Metastatic Lung Carcinoma in the Adrenal Gland (tissue), 1 donor: ENCODE results near the genes THEM4, CRNN, C1orf68, KPRP, IVL and SPRR1B.

- PRO-cap, result no peak
These were observed 28.2 kb downstream of the PSMB4 start for GRCh38 chr1:151427336-151428131.

DNA sequence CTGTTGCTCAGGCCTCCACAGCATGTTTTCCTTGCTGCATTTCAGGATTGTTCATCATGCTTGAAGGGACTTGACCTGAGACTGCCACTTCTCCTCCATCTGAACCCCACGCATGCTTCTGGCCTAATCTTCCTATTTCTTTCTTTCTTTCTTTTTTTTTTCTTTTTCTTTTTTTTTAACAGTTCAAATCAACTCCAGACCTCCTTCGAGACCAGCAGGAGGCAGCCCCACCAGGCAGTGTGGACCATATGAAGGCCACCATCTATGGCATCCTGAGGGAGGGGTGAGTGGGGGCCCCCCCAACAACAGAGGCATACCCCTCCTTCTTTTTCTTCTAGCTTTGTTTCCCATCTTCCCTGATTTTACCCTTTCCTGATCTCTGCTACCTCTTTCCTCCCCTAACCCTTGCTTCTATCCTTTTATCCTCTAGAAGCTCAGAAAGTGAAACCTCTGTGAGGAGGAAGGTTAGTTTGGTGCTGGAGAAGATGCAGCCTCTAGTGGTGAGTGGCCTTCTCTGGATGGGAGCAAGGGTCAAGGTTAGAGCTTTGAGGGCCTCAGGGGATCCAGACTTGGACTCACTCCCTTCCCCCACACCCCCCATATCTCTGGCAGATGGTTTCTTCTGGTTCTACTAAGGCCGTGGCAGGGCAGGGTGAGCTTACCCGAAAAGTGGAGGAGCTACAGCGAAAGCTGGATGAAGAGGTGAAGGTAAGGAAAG lies 9.0 kb downstream of the CGN start:
- PRO-cap, result no peak

DNA sequence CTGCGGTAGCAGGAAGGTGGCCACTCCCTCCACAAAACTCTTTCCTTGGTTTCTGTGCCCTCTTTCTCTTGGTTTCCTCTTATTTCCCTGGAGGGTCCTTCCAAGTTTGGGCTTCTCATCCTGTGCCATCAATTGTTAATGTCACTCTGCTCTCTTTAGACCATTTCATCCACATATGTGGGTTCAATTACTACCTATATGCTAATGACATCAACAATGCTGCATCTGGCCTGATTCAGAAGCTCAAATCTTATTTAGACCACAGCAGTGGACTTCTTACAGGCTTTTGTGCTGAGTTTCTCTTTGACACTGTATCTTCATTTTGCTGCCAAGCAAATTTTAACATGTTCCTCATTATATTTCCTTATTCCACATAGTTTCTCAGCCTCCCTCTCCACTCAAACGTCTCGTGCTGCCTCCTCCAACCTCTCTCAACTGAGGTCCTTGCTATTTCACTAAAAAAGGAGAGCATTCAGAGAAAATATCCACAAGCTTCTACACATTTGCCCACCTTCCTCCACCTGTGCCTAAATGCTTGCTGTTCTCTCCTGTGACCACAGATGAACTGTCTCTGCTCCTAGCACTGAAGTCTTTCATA lies 6.6 kb downstream of the TDRKH start:
- PRO-cap, result no peak

GRCh38 chr1:151790079-151790278 lies 321 bp downstream of the TDRKH start:
- PRO-cap, result no peak

GRCh38 chr1:151815457-151815882 lies 10.3 kb upstream of the LINGO4 start:
- PRO-cap, result no peak

DNA sequence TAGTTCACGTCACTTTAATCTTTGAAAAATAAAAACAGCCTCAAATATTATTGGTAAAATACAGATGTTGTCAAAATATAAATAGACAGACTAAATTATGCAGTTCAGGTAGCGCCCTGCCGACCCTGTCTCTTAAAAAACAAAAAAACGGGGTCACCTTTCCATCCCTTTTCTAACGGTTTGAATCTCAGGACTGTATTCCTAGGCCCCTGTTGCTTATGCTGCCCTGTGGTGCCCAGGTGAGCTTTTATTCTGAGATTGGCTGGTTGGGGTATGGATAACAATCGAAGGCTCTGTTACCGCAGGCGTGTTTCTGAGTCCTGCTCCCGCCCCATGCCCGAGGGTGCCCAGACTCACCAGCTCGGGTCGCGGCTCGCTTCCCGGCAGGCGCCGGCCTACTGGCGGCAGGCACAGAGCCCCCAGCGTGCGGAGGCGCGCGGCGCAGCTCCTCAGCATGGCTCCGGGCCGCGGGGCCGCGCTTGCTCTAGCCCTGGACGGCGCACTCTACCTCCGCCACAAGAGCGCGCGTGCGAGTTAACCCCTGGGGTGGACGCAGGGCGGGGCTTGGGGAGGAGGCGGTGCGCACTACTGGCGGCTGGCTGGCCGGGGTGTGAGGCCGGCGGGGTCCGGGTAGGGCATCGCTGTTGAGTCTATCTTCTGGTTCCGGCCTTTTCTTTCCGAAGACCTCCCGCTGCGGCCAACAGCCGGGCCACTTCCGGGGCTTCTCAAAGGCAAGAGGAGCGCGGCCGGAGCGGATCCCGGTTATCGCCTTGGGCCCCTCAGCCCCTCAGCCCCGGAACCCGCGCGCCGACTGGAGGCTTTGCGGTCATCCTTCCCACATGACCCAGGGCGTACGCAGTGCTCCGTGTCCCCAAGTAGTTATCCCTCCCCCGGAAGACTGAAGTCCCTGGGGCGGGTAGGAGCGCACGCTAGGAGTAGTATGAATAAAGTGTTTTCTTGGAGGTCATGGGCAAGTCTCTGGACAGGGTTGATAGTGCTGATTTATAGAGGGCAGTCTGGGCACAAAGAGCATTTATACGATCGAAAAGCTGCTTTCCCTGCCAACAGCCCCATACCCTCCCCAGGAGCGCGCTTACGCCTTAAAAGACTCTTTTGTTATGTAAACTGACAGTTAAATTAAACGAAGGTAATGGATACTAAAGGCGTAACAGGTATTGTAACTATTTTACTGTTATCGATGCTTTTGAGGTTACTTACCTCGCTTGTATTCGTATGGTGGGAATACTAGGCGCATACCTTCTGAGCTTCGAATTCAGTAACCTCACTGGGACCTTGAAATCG lies at the start of gene THEM4:
Gene THEM4, minus strand, starts transcription at position 509 of the 1,302 bp plus-strand sequence.
- PRO-cap, result bidirectional peak, plus-strand start at position 613 of the sequence, minus-strand start at position 506 of the sequence; bidirectional peak, plus-strand start at position 895 of the sequence, minus-strand start at position 813 of the sequence

DNA sequence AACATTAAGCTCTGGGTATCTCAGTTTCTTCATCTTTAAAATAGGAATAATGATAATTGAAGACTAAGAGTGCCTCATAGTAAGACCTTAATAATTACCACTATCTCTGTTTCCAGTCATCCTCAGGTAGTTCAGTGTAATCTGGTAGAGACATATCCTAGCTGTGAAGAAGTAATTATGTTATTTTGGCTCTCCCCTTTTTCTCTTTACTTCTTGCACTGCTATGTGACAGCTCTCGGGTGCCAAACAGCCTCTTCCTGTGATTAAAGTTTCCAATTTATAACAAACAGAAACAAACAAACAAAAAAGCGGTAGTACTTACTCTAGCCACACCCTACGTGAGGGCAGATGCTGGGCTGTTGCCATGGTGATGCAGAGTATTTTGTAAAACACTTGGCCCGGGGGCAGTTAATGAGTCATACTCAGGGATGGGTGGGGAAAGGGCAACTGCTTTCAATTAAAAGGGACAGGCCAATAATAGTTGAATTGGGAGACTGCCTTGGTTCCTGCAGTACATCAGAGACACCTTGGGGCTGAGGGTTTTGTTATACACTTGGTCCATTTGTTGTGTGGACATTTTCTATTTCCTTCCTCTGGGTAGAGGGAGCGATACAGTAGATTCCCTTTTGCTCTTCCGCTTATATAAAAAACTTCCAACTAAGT lies 36.4 kb upstream of the THEM4 start:
- PRO-cap, result no peak

GRCh38 chr1:151988576-151988989 lies 5.1 kb downstream of the S100A10 start:
- PRO-cap, result no peak

DNA sequence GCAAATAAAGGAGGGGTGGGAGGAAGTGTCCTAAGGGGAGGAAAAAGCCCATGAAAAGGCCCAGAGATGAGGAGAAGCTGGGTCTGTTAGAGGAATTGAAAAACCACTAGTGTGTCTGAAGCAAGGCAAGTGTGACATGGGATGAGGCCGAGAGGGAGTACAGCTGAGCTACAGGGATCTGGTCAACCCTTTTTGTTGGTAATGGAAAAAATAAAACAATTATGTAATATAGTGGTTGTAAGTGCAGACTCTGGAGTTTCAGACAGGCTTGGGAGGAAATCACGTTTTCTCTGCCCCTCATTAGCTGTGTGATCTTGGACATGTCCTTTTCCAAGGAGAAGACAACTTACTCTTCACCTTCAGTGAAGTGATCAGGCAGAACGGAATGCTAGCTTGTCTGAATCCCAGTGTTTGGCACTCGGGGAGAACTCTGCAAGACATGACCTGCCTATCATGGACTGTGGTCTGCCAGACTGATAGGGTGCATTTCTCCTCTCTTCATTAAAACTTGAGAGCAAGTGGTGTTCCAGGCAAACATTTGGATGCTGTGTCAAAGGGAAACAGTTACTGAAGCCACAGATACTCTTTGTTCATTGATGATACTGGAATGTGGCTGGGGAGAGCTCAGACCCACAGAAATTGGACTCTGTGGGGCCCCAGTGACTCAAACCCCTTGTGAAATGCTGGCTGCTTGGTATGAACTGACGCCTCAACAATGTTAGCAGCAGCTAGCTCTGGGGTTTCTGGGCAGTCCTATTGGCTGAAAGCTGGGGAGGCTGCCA lies 7.6 kb upstream of the S100A10 start:
- PRO-cap, result no peak

DNA sequence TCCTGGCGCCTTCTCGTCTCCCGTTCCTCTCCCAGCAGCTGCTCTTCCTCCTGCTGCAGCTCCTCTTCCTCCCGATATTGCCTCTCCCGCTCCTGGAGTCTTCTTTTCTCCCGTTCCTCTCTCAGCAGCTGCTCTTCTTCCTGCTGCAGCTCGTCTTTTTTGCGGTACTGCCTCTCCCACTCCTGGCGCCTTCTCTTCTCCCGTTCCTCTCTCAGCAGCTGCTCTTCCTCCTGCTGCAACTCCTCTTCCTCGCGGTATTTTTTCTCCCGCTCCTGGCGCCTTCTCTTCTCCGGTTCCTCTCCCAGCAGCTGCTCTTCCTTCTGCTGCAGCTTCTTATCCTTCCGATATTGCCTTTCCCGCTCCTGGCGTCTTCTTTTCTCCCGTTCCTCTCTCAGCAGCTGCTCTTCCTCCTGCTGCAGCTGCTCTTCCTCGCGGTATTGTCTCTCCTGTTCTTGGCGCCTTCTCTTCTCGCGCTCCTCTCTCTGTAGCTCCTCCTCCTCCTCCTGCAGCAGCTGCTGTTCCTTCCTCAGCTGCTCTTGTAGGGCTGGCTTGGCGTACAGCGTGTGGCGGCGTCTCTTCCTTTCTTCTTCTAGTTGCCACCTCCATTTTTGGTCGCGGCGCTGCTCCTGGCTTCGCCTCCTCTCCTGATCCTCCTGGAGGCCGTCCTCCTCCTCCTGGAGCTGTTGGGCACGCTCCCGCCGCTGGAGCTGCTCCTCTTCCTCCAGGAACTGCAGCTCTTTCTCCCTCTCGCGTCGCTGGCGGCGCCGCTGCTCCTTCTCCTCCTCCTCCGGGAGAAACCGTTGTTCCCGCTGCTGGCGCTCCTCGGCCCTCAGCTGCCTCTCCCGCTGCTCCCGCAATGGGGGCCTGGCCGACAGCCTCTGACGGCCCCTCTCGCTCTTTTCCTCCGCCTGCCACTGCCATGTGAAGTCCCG lies 5.0 kb downstream of the TCHH start:
- PRO-cap, result no peak

- PRO-cap, result no peak
These were observed 3.7 kb downstream of the TCHH start for GRCh38 chr1:152111368-152112064.

DNA sequence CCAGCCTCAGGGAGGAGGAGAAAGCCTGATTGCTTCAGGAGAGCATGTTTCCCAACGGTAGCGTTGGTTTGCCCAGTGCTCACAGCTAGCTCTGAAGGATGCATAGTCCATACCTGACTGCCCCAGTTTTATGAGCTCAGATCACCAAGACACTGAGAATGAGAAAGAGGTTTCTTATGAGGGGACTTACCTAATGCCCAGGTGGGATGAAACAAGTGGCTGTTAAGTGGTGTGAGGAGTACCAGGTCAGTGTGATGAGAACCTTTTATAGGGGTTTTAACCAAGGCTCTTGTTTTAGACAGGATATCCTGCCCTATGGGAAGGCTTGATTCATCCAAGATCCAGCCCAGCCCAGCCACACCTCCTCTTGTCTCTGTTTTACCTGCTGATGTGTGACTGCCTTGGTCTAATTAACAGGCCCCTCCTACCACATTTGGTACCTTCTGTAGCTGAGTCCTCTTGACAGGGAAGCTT lies at the start of gene CRNN:
Gene CRNN, minus strand, starts transcription at position 240 of the 474 bp plus-strand sequence.
- PRO-cap, result no peak

GRCh38 chr1:152718421-152718804 lies 909 bp upstream of the C1orf68 start:
- PRO-cap, result no peak

GRCh38 chr1:152719274-152719628 lies at the start of gene C1orf68:
C1orf68 (plus strand) TSS chr1:152719522.
- PRO-cap, result no peak

DNA sequence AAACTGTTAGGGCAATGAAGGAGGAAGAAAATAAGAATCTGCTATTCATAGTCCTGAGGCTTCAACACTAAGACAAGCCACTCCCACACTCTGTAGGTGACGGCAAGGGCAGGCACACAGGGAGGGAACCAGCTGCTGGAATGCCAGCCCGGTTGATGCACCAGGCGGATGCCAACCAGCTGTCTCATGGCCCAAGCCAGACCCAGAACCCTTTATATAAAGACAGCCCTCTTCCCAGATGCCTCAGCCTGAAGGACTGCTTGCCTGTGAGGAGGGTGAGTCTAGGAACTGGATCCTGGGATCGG lies at the start of gene KPRP:
Gene KPRP, plus strand, starts transcription at position 241 of the 305 bp plus-strand sequence.
- PRO-cap, result no peak

DNA sequence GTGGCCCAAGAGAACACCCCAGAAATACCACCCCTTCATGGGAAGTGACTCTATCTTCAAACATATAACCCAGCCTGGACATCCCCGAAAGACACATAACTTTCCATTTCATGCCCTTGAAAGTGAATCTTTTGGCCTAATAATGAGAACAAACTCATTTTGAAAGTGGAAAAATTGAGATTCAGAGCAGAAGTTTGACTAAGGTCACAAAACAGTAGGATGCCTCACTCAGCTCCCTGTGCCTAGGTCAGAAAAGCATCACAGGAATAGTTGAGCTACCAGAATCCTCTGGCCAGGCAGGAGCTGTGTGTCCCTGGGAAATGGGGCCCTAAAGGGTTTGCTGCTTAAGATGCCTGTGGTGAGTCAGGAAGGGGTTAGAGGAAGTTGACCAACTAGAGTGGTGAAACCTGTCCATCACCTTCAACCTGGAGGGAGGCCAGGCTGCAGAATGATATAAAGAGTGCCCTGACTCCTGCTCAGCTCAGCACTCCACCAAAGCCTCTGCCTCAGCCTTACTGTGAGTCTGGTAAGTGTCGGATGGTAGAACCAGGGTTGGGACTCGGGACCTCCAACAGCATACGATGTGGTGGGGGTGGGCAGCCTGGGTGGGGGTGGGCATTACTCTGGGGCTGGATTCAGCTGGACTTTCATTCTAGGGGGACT lies at the start of gene IVL:
Gene IVL, plus strand, starts transcription at position 483 of the 663 bp plus-strand sequence.
- PRO-cap, result no peak

DNA sequence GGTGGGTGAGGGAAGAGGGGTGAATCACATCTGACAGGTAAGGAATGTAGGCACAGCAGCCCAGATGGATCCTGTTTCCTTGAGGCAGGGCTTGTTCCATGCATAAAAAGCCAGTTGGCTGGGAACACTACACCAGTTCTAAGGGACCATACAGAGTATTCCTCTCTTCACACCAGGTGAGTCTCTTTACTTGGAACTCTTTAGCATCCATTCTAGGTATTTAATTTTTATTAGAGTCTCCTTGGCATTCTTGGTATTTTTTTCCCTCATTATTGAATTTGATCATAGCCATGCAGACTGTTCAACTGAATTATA lies at the start of gene SPRR1B:
Gene SPRR1B, plus strand, starts transcription at position 132 of the 315 bp plus-strand sequence.
- PRO-cap, result no peak

DNA sequence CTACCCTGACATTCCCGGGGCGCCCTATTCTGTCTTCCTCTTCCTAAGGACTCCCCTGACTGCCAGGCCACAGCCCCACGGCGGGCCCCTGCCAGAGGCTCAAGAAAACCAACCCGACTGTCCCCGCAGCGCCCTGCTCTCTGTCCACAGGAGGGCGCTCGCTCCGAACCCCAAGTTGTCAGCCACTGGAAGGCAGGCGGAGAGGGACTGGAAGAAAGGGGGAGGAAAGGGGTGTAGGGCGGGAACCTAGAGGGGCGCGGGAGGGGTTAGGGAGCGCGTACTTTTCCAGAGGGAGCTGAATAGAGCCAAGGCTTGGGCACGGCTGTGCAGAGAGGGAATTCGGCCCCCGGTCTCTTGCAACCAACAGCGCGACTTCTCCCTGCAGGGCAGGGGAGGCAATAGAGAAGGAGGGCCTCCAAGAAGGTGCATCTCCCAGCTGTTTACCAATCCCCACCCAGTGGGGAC lies 2.6 kb downstream of the S100A6 start:
- PRO-cap, result bidirectional peak, plus-strand start at position 173 of the sequence, minus-strand start at position 119 of the sequence

DNA sequence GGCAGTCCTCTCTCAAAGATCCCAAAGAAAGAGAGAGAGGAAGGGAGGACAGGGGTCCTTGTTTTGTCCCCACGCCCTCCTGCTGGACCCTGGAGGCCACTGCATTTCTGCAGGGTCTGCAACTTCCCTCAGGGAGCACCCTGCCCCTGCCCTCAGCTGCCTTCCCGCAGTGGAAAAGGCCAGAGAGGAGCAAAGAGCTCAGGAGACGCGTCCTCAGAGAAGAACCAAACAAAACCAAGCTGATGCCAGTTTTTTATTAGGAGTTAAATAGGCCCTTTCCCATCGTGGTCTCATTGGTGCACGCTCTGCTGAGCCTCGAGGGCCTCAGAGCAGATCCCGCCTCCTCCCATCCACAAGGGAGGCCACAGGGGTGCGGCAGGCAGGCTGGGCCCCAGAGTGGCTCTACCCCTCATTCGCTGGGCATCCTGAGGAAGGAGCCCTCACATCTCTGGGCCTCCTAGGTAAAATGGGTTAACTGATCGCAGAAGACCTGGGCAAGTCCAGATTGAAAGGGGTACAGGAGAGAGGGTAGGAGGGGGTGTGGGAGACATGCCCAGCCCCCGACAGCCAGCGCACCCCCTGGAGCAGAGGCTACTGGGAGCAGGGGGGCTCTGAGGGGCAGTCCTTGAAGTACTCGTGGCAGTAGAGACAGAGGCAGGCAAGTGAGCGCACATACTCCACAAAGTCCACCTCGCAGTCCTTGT lies 1.6 kb upstream of the S100A4 start:
- PRO-cap, result no peak

DNA sequence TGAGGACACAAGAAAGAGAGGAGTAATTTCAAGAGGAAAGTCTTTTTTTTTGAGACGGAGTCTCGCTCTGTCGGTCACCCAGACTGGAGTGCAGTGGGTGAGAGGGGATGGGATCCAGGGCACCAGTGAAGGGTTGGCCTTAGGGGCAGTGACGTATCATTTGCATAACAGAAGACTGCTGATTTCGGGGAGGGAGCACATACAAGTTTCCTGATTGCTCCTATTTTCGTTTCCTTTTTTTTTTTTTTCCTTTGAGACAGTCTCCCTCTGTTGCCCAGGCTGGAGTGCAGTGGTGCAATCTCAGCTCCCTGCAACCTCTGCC lies 4.2 kb downstream of the S100A13 start:
- PRO-cap, result unidirectional peak, minus-strand start at position 85 of the sequence